Melanocyte of skin (primary cell): ENCODE measurements around the genes STARD7, SNRNP200 and NEURL3.

- CAGE, long polyA plus RNA, 2 experiments, result no peak in any of the 2 experiments
Measured at GRCh38 chr2:94985442-94985888, 40.0 kb upstream of the MAL start.

GRCh38 chr2:95058878-95059481 is 33.5 kb downstream of the MAL start:
- CAGE, long polyA plus RNA, 2 experiments, result no peak in any of the 2 experiments

- CAGE, long polyA plus RNA, 2 experiments, result no peak in any of the 2 experiments
Measured at GRCh38 chr2:95076682-95077255, 44.8 kb downstream of the MRPS5 start.

- CAGE, long polyA plus RNA, 2 experiments, result no peak in any of the 2 experiments
Measured at GRCh38 chr2:95333686-95334493, 36.7 kb downstream of the KCNIP3 start.

DNA sequence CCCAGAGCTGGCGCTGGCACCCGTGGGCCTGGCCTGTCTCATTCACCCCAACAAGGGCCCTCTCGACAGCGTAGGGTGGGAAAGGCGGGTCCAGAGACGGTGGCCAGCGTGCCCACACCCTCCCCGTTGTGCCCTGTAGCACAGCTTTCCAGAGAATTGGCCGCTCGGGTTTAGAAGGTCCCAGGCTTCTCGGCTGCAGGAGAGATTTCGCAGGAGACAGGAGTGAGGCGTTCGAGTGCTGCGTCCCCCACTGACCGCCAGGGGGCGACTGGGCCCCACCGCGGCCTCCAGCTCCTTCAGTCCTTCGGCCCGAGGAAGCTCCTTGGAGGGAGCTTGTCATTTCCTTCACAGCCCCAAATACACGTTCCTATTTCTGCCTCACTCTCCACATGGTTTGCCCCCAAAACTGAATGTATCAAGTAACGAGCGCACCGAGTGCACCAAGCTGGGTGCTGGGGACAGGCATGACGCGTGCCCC is 13.4 kb upstream of the FAHD2A start:
- CAGE, long polyA plus RNA, 2 experiments, result no peak in any of the 2 experiments

- CAGE, long polyA plus RNA, 2 experiments, result no peak in any of the 2 experiments
Measured at GRCh38 chr2:95391780-95392214, 10.7 kb upstream of the FAHD2A start.

DNA sequence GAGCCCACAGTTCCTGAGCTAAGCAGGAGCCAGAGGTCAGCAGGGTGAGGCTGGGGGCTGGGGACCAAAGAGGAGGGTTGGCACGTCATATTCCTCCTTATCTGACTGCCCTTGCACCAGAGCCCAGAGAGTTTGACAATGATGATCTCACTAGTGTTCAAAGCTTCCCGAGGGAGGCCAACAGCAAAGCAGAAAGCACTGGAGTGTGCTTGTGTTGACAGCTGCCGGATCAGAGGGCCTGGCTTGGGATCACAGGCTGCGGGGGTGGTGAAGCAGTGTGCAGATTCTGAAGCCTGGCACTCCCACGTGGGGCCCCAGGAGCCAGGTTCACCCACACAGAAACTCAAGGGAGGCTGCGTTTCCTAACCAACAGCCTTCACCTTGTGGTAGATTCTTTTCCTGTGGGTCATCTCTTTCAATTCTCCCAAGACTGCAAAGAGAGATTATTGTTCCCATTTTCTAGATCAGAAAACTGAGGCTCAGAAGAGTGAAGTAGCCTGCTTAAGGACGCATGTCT is 89.8 kb downstream of the TRIM43 start:
- CAGE, long polyA plus RNA, 2 experiments, result no peak in any of the 2 experiments

GRCh38 chr2:95687877-95688200 is 96.0 kb downstream of the TRIM43 start:
- CAGE, long polyA plus RNA, 2 experiments, result no peak in any of the 2 experiments

GRCh38 chr2:95824627-95825597 is 166.7 kb downstream of the ANKRD36C start:
- CAGE, long polyA plus RNA, 2 experiments, result no peak in any of the 2 experiments

DNA sequence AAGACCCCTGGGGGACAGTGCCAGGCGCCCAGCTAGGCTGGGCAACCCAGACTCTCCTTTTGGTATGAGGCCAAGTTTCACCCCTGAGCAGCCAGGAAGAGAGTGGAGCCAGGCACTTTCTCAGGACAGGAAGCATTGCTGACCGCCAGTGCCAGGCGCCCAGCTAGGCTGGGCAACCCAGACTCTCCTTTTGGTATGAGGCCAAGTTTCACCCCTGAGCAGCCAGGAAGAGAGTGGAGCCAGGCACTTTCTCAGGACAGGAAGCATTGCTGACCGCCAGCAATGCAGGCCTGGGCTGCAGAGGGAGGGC is 31.3 kb downstream of the ADRA2B start:
- CAGE, long polyA plus RNA, 2 experiments, result no peak in any of the 2 experiments

DNA sequence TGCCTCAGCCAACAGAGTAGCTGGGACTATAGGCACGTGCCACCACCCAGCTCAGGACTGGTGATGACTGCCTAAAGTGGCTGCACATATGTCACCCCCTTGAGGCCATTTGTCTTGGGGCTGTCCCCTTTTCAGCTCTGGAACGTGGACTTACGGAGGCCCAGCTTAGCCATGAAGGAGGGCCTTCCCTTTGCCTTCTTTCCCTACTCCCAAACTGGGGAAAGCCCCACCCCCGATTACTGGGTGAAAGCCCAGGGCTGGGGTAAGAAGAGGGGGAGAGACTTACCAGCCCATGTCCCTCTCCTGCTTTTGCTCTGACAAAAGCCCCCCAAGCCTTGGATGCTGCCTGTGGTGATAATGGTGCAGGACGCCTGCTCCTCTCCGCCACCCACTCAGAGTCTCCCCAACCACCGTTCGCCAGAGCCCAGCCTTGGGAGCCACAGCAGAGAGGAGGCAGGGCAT is 2.4 kb upstream of the DUSP2 start:
- CAGE, long polyA plus RNA, 2 experiments, result no peak in any of the 2 experiments

- CAGE, long polyA plus RNA, 2 experiments, result no peak in any of the 2 experiments
Measured at GRCh38 chr2:96186404-96186980, 22.1 kb downstream of the STARD7 start.

DNA sequence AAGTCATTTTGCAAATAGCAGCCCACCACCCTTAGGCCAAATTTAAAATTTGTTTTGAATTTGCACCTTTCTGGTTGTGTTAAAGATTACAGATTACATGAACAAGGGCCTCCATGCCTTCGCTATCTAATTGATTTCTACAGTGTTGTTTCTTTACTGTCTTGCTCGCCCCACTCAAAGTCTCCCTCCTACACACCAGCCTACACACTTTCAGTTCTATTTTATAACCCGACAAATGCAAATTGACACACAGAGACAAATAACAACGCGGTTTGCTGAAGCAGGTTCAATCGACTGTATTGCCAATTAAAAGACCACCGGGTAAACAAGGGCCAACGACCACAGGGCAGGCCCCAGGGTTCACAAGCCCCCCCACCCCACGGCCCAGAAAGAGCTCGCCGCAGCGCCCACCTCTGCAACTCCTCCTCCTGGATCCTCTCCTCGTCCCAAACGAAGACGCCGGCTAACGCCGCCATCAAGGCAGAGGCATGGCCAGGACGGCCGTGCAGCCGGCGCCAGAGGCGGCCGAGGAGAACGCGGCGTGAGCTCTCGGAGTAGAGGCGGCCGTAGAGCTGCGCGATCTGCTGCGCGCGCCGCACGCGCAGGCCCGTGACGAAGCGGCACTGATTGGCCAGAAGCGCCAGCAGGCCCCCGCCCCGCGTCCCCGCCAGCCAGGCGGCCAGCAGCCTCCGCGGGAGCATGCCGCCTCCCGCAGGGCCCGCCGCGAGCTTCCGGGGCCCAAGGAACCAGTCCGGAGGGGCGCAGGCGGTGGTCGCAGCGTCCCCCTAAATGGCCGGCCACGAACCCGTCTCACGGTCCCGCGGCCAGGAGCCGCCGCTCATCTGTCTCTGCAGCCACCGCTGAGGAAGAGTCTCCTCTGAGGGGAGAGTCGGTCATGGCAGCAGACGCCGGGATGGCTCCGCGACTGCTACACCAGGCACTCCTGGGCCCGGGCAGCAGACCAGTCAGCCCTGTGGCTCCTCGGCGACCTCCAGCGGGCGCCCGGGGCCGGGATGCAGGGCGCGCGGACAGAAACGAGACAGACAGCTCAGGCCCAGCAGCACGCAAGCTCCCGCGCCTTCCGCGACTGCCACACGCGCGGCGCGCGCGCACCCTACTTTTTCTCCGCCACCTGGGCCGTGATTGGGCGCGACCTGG is at the start of gene STARD7:
Gene STARD7 (minus strand): TSS at position 1,094 of the 1,158 bp plus-strand sequence.
- CAGE, long polyA plus RNA, 2 experiments, result start-site peak on the plus strand in 1 of 2 experiments, centred at position 672 of the sequence, 20 to 33 reads per replicate

GRCh38 chr2:96233718-96234058 is 25.1 kb upstream of the STARD7 start:
- CAGE, long polyA plus RNA, 2 experiments, result no peak in any of the 2 experiments

DNA sequence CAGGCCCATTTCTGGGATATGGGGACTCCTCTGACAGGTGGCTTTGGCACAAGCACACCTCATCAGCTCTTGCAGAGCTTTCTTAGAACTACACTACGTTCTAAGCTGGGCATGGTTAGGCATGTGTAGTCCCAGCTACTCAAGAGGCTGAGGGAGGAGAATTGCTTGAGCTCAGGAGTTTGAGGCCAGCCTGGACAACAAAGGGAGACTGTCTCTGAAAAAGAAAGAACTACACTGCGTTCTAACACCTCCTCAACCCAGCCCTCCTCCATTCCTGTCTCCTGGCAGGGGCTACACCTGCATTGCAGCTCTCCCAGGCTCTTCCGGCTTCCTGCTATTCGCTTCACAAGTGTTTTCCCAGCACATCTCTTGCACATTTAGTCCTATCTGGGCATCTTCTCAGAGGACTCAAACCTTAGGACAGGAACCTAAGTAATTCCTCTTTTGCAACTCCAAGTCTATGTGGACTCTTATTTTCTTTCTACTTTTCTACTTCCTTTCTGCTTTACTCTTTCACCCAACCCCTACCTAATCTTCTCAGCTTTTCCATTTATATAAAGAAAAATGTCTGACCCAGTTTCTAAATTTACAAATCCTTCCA is 25.6 kb upstream of the STARD7 start:
- CAGE, long polyA plus RNA, 2 experiments, result no peak in any of the 2 experiments

- CAGE, long polyA plus RNA, 2 experiments, result no peak in any of the 2 experiments
Measured at GRCh38 chr2:96299240-96299542, 6.2 kb downstream of the SNRNP200 start.

- CAGE, long polyA plus RNA, 2 experiments, result no peak in any of the 2 experiments
Measured at GRCh38 chr2:96304977-96306248, at the start of gene SNRNP200. SNRNP200 (minus strand) TSS chr2:96305546.

DNA sequence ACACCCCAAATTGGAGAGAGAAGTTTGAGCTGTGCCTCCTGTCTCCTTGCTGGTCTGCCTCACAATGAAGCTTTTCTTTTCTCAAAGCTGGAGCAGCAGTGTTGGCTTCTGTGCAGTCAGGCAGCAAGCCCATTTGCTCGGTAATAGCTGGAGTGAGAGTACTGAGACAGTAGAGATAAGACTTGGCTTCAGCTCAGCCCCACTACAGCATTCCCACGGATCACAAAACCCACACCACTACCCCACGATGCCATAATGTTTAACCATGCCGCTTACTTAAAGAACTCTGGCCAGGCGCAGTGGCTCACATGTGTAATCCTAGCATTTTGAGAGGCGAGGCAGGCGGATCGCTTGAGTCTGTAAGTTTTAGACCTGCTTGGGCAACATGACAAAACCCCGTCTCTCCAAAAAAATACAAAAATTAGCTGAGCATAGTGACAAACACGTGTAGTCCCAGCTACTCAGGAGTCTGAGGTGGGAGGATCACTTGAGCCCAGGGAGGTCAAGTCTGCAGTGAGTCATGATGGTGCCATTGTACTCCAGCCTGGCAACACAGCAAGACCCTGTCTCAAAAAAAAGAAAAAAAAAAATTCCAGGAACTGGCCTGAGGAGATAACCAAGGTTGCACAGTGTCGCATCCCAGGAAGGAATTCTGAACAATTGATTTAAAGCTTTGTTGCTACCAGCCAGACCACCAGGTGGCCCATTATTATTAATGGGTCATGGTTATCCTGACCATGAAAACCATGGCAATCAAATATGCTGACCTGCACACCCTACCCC is 73.3 kb downstream of the NCAPH start:
- CAGE, long polyA plus RNA, 2 experiments, result no peak in any of the 2 experiments

DNA sequence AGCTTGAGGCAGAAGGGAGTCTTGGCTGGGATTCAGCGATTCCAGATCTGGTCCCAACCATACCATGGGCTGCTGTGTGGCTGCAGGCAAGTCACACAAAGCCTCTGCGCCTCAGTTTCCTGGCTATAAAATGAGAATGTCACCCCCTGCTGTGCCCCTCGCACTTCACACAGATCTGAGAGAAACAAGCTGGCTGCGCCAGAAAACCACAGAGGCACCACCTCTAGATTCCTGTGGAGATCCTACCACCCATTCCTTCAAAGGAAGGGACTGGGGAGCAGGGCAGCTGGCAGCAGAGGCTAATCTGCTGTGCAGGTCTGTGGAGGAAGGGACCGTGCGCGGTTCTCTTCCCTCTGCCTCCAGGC is 19.8 kb downstream of the NEURL3 start:
- CAGE, long polyA plus RNA, 2 experiments, result no peak in any of the 2 experiments

DNA sequence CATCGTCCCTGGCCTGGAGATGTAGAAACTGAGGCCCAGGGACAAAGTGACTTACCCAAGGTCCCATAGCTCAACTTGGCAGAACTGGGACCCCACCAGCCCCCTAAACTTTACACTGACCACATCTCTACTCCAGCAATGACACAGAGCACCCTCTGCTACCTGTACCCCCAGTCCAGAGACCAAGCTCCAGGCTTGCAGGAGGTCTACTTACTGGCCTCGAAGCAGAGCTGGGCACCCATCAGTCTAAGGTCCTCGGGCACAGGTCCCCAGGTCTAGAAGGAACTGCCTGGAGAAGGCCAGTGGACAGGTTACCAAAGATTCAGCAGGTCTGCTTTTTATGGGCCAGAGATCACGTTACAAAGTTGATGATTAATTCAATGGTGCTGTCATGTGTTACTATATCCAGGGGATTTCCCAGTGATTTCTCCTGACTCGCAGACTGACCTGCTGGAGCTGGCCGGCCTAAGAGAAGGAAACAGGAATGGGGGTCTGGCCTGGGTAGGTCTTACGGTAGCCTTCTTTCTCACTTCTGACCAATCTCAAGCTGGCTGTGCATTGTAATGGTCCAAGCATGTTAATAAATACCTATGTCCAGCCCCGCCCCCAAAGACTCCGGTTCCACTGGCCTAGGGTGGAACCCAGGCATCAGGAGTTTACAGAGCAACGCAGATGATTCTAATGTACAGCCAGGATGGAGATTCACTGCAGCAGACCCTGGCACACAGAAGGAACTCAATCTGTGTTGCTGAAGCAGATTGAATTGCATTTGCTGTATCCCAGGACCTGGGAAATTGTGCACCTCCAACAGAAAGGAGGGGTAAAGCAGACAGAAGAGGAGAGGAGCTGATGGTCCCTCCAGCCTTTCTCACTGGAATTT is at the start of gene NEURL3:
Gene NEURL3 (minus strand): TSS at position 313 of the 880 bp plus-strand sequence.
- CAGE, long polyA plus RNA, 2 experiments, result no peak in any of the 2 experiments